Measurements from ENCODE around the genes BCL2L14, LRP6 and MGP.

DNA sequence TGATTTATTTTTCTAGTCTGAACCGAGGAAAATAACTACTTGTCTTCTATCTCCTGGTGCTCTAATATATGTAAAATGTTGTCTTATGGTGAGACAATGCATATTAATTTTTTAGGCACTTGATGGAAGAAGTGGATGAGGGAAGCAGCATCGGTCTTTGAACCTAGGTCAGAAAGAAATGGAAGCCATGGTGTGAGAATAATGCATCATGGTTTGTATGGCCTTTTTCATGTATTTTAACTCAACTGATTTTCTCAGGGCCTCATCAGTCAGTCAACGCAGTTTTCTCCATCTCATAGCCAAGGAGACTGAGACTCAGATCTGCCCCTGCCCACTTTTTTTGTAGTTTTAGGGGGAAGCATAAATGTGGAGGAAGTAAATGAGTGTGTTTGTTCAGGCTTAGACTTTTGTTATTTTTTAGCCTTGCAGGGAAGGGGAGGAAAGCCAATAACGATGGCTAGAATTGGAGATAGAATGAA lies 88.1 kb downstream of the ETV6 start:
- PRO-cap, 2 experiments, result no peak in any of the 2 experiments
- RAMPAGE, long total RNA, 5 experiments, result no peak in any of the 5 experiments

GRCh38 chr12:11743604-11744270 lies 94.3 kb downstream of the ETV6 start:
- PRO-cap, 2 experiments, result no peak in any of the 2 experiments
- RAMPAGE, long total RNA, 5 experiments, result no peak in any of the 5 experiments

GRCh38 chr12:11815206-11815785 lies 165.8 kb downstream of the ETV6 start:
- PRO-cap, 2 experiments, result no peak in any of the 2 experiments
- RAMPAGE, long total RNA, 5 experiments, result no peak in any of the 5 experiments

- PRO-cap, 2 experiments, result peak in 1 of 2 experiments; most common plus-strand start chr12:12038270 (in 1)
- RAMPAGE, long total RNA, 5 experiments, result no peak in any of the 5 experiments
Observed at GRCh38 chr12:12038164-12038500, 32.6 kb upstream of the BCL2L14 start.

DNA sequence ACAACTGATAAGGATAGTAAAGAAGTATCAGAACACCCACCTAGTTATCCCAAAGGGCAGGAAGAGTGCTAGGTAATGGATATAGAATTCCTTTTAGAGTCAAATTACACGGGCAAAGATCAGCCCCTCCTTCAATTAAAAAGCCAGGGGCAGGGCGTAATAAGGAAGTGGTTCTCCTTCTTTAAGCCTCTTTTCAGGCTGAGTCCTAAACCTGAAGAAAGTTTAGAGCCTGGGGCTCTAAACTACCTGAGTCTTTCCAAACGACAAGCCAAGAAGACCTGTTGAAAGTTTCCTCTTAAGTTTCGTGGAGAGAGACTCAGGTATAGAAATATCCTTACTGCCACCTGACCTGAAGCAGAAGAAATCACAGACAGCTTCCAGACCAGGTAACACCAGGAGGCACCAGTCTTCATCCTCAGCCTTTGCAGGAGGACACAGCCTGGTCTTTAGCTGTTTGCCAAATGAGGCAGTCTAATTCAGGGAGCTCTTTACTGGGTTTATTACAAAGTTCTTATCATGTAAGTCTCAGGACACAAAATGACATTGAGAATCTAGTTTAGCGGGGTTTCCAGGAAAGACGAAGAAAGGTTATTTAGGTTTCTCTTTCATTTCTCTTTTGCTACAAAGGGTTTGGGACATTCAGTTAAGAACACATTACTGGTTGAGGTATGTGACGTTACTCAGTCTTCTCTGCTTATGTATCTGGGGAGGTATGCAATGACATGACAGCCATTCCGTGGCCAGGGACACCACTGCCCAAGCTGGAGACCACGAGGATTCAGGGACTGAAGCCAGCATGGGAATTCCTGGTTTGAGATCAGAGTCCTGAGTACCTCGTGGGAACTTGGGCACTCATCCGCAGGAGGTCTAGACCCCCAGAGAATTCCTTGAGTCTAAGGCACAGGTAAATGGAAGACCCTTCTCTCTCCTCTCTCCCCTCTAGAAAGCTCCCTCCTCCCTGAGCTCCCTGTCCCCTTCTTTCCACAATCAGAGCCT lies at the start of gene BCL2L14:
BCL2L14 (plus strand) TSS at position 188 of the 996 bp plus-strand sequence.
- PRO-cap, 2 experiments, result no peak in any of the 2 experiments
- RAMPAGE, long total RNA, 5 experiments, result no peak in any of the 5 experiments

DNA sequence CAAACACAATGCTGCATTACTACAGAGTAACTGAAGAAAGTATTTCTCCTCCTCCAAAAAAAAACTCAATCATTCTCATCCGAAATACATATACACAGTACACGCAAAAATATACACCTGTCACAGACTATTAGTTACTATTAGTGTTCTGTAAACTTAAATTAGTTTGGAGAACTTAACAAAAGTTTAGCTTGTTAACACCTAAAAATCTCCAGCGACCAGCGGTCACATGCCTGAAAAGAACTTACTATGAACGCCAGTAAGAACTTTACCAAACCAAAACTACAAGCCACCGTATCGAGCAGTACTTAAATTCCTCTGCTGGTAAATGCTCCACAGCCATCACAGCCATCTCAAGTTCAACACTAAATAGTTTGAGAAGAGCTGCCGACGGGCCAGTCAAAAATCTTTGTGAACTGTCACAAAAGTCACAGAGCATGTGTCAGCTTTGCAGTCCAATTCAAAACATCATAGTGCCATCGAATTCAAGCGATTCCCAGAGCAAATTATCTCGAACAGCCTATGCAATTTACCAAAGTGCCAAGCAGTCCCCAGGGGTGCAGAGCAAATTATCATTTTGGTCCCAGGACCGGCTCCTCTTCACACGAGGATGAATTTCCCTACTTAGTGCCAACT lies 1.4 kb downstream of the LRP6 start:
- PRO-cap, 2 experiments, result peak in 1 of 2 experiments; most common plus-strand start position 338 of the sequence (in 1); most common minus-strand start position 245 of the sequence (in 1)
- RAMPAGE, long total RNA, 5 experiments, result no peak in any of the 5 experiments

DNA sequence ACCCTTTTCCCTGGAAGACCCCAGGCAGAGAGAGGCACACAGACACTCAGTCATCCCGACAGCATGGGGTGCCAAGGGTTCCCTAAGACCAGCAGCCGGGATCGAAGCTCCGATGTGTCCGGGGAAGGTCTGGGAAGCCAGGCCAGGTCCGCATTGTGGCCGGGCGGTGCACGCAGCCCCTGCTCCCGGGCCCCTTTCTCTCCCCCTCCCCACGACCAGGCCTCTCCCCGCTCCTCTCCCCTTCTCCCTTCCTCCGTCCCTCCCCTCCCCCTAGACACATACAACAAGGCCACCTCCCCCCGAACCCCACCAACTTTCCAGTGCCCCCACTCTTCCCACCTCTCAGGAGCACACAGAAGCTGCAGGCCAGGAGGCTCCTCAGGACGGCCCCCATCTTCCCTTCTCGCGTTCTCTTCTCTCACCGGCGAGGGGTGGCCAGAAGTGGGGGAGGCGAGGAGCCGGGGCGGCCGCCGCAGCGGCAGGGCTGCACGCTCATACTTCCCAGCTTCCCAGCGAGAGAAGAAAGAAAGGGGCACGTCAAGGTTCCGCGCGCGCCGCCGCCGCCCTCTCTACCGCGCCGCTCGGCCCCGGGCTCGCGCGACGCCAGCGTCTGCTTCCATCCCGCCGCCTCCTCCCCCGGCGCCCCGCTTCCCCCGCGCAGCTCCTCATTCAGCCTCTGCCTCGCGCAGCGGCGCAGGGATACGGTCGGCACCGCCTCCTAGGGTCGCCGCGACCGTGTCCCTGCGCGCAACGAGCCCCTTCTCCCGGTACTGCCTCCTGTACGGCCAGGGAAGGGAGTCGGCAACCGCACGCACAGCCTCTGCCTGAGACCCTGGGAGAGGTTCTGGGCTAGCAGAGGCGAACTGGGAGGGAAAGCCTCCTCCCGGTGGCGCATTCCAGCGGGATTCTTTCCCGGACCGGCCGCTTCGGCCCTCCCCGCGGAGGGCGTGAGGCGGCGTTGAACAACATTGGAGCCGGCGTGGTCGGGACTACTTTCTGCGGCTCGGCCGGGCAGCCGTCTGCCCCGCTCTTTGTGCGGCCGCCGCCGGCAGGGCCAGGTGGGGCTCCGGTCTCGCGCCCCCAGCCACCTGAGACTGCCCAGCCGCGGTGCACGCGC lies at the start of gene LRP6:
LRP6 (minus strand) TSS at position 703 of the 1,117 bp plus-strand sequence.
- PRO-cap, 2 experiments, result peak in 2 of 2 experiments; most common plus-strand start position 438 of the sequence (in 2); most common minus-strand start position 413 of the sequence (in 2)
- RAMPAGE, long total RNA, 5 experiments, result start-site peak on the plus strand in 1 of 5 experiments, centred at position 1,020 of the sequence, 21 reads per replicate

DNA sequence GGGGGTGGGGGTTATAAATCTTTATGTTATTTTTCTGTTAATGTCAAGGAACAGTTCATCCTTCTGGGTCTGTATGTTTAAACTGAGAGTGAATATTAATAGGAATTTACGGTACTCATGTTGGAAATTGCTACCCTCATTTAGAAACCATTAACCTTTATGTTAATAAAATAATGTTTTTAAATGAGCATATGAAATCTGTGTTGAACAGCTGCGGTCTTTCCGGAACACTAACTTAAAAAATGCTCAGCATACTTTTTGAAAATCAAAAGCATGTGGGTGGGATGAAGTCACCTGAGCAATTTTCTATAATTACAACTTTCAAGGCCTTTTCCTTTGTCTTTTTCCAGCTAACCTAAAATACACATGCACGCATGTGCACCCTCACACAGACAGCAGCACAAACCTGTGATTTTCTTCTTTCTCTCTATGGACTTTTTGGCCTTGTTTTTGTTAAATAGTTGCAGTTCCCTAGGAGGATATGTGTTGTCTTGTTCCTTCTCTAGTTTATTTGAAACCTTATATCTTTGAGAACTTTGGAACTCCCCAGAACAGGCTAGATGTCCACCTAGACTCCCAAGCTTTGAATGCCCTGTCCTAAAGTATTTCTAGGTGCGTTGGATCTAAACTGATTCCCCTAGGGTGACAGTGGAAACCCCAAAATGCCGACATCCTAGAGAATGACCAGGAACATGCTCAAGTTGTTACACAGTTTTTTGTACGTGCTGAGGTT lies 39.9 kb downstream of the BORCS5 start:
- PRO-cap, 2 experiments, result no peak in any of the 2 experiments
- RAMPAGE, long total RNA, 5 experiments, result no peak in any of the 5 experiments

- PRO-cap, 2 experiments, result no peak in any of the 2 experiments
- RAMPAGE, long total RNA, 5 experiments, result no peak in any of the 5 experiments
Observed at GRCh38 chr12:12519189-12519766, 43.4 kb downstream of the DUSP16 start.

DNA sequence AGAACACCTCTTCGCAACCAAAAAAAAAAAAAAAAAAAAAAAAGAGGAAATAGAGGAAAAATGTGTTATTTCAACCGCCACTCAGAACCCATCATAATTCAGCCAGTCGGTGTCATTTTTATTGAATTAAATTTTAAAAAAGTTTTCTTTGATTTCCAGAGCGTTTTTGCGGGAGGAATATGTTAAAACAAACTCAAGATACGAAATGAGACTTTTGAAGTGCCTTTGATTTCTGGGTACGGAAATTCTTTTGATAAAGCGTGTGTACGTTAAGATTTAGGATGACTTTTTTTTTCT lies 8.9 kb downstream of the CDKN1B start:
- PRO-cap, 2 experiments, result peak in 1 of 2 experiments; most common plus-strand start position 65 of the sequence (in 1)
- RAMPAGE, long total RNA, 5 experiments, result no peak in any of the 5 experiments

DNA sequence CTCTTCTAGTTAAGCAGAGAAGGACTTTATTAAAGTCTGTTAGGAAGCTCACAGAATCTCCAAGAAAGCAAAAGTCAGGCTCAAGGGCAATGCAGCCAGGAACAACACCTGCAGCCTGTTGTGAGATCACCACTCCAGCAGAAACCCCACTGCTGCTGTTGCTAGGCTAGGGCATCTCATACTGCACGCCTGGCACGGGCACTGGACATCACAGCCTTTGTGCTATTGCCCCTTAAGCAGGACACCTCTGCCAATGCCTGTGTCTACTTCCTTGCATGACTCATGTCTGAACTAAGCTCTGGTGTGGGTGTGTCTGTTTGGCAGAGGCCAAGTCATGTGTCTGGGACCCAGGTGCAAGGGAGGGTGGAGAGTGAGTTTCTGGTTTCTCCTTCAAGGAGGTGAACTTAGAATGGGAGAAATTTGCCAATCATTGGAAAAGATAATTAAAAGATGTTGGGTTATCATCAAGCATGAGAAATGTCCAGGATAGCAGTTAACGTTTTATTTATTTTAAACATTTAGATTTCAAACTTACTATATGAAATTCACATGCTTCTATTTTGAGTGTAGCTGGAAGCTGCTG lies 9.9 kb upstream of the DDX47 start:
- PRO-cap, 2 experiments, result peak in 2 of 2 experiments; most common plus-strand start position 323 of the sequence (in 1); most common minus-strand start position 191 of the sequence (in 1)
- RAMPAGE, long total RNA, 5 experiments, result no peak in any of the 5 experiments

DNA sequence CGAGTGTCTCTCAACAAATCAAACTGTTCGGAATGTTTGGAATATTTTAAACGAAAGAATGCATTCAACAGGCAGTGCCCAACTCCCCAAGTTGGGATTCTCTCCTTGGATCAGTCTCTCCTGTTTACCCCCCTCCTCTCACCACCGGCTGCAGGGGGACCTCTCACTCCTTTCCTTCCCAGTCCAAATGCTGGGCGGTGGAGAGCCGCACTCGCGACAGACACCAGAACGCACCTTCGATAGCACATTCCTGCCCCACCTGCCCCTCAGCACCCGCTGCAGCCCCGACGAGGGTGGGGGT lies 424 bp downstream of the HEBP1 start:
- PRO-cap, 2 experiments, result peak in 2 of 2 experiments; most common plus-strand start position 181 of the sequence (in 2); most common minus-strand start position 176 of the sequence (in 1)
- RAMPAGE, long total RNA, 5 experiments, result no peak in any of the 5 experiments

GRCh38 chr12:13208576-13209612 lies 12.4 kb downstream of the EMP1 start:
- PRO-cap, 2 experiments, result peak in 1 of 2 experiments; most common plus-strand start chr12:13208959 (in 1); most common minus-strand start chr12:13208967 (in 1)
- RAMPAGE, long total RNA, 5 experiments, result no peak in any of the 5 experiments

DNA sequence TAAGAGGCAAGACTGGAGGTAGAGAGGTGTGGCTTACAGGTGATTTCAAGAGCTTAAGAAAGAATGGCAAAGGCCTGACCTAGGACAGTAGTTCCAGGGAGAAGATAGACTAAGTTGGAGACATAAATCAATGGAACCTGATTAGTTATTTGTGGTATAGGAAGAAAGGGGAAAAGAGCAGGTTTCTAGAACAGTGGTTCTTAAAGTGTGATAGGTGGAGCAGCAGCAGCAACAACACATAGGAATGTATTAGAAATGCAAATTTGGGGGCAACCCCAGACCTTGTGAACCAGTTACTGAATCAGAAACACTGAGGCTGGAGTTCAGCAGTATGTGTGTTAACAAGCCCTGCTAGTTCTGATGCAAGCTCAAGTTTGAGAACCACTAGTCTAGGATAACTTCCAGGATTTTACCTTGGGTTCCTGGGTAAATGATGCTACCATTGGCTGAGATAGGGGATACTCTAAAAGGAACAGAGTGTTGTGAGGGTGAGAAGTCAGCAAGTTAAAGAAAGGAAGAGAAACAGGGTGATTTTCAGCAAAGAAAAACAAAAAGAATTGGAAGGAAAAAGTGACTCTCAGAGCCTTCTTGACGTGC lies 308.7 kb downstream of the EMP1 start:
- PRO-cap, 2 experiments, result no peak in any of the 2 experiments
- RAMPAGE, long total RNA, 5 experiments, result no peak in any of the 5 experiments

DNA sequence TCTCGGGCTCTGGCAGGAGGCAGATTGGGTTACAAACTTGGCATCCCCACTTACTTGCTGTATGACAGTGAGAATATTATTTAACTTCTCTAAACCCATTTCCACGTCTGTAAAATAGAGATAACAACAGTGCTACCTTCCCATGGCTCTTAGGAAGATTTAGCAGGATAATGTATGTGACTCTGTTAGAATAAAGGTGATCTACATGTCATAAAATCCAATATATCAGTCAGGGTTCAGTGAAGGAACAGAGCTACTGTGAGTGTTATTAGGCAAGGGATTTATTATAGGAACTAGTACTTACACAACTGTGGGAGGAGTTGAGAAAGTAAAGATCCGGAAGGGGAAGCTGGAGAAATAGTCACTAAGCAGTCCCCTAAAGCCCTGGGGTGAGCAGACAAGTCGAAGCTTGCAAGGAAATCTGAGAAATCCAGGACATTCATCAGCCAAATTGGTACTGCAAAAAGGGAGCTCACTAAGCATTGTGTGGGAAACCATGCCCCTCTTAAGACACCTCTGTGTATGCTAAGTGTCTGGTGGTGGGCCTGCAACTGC lies 92.0 kb upstream of the ATF7IP start:
- PRO-cap, 2 experiments, result no peak in any of the 2 experiments
- RAMPAGE, long total RNA, 5 experiments, result no peak in any of the 5 experiments

- PRO-cap, 2 experiments, result no peak in any of the 2 experiments
- RAMPAGE, long total RNA, 5 experiments, result no peak in any of the 5 experiments
Observed at GRCh38 chr12:14284240-14284778, 81.2 kb upstream of the ATF7IP start.

DNA sequence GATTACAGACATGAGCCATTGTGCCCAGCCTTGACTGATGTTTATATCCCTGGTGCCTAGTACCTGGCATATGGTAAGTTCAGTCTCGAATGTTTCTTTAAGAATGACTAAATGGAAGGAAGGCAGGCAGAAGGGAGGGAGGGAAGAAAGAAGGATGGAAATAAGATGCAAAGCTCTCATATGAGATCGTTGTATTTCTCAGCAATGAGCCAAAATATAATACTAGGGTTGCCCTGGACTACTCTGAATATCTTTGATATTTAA lies 44.0 kb downstream of the GUCY2C start:
- PRO-cap, 2 experiments, result no peak in any of the 2 experiments
- RAMPAGE, long total RNA, 5 experiments, result no peak in any of the 5 experiments

- PRO-cap, 2 experiments, result no peak in any of the 2 experiments
- RAMPAGE, long total RNA, 5 experiments, result no peak in any of the 5 experiments
Observed at GRCh38 chr12:14769276-14769904, 1.5 kb downstream of the H4C16 start.

- PRO-cap, 2 experiments, result no peak in any of the 2 experiments
- RAMPAGE, long total RNA, 5 experiments, result no peak in any of the 5 experiments
Observed at GRCh38 chr12:14793457-14794140, 9.7 kb downstream of the WBP11 start.

DNA sequence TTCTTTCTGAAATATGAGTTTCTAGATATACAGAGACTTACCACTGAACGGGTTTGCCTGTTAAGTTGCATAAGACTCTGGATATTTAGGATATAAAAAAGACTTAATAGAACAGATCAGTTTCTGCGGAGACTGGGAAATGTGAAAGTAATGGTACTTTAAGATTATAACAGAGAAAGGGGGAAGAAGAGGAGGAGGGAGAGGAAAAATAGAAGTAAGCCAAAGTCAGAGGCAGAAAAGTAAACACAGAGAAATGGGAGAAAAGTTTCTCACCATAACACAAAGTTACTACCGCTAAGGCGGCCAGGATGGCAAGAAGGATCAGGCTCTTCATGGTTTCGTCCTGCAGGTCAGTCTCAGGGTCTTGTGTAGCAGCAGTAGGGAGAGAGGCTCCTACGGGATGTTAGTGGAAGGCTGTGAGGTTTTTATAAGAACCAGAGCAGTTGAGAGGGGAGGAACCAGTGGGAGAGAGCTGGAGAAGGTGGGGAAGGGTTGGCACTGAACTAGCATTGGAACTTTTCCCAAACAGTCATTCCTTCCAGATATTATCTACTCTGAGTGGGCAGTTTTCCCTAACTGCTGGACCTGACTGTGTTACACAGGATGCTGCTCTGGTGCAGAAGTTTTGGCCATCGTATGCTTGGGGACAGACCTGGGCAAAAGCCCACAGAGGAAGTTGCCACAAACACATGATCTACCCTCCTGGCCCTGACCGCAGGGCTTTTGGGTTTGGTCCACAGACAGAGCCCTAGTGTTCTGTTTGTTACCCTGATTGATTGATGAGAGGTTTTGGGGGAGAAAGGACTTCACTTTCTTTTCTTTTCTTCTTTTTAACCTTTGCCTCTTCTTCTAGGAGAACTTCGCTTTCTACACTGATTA lies at the start of gene MGP:
MGP (minus strand) TSS at position 397 of the 879 bp plus-strand sequence.
- PRO-cap, 2 experiments, result peak in 2 of 2 experiments; most common plus-strand start position 454 of the sequence (in 1); most common minus-strand start position 396 of the sequence (in 2)
- RAMPAGE, long total RNA, 5 experiments, result start-site peak on the minus strand in 5 of 5 experiments, centred at positions 394 to 415 of the sequence, 661 to 41,847 reads per replicate